Tibial nerve (tissue), 3 donors: ENCODE measurements around a stretch of chr3.

- PRO-cap, result no peak
- RAMPAGE, long total RNA, 3 experiments, result no peak in any of the 3 experiments
Measured at GRCh38 chr3:194852175-194852670, 166.5 kb downstream of the FAM43A start.

- PRO-cap, result no peak
- RAMPAGE, long total RNA, 3 experiments, result no peak in any of the 3 experiments
Measured at GRCh38 chr3:194870871-194871151, 185.1 kb downstream of the FAM43A start.

GRCh38 chr3:195070335-195070750 lies 200.6 kb downstream of the XXYLT1 start:
- PRO-cap, result no peak
- RAMPAGE, long total RNA, 3 experiments, result no peak in any of the 3 experiments

- PRO-cap, result no peak
- RAMPAGE, long total RNA, 3 experiments, result no peak in any of the 3 experiments
Measured at GRCh38 chr3:195087770-195088503, 183.0 kb downstream of the XXYLT1 start.

- PRO-cap, result no peak
- RAMPAGE, long total RNA, 3 experiments, result no peak in any of the 3 experiments
Measured at GRCh38 chr3:195154798-195155503, 116.0 kb downstream of the XXYLT1 start.

GRCh38 chr3:195179336-195179627 lies 91.7 kb downstream of the XXYLT1 start:
- PRO-cap, result no peak
- RAMPAGE, long total RNA, 3 experiments, result no peak in any of the 3 experiments

DNA sequence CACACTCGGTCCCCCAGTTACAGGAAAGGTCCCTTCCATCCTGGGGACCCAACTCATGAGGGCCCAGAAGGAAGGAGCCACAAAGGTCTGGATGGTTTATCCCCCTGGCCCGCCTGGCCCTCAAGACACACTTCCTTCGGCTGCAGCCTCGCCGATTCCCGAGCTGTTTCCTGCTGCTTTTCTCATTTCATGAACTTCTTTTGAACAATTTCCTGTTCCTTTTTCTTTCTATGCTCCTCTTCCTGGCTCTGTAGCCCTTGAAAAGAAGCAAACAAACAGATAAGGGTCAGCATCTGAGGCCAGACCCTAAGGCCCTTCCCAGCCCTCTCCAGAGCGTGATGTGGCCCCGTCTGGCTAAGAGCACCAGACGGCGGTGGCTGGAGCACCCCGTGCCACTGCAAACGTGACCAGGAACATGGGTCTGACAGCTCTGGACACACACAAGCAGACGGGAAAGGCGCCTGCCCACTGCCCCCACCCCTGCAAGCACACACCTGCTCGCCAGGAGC lies 90.6 kb downstream of the XXYLT1 start:
- PRO-cap, result no peak
- RAMPAGE, long total RNA, 3 experiments, result no peak in any of the 3 experiments

DNA sequence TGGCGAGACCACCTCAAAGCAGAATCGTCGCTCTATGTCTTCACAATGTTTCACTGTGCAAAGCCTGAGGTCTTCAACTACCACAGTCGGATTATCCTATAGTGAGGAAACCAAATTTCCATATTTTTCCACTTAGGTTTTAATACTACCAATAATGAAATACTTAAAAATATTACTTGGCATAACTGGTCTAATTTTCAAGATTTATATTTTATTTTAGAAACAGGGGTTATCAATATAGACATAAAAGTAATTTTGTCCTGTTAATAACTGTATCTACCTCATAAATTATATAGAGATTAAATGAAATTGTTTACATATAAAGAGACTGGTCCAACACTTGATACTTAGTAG lies 36.2 kb upstream of the XXYLT1 start:
- PRO-cap, result no peak
- RAMPAGE, long total RNA, 3 experiments, result no peak in any of the 3 experiments

GRCh38 chr3:195368403-195368686 lies 74.5 kb downstream of the ACAP2 start:
- PRO-cap, result no peak
- RAMPAGE, long total RNA, 3 experiments, result no peak in any of the 3 experiments

DNA sequence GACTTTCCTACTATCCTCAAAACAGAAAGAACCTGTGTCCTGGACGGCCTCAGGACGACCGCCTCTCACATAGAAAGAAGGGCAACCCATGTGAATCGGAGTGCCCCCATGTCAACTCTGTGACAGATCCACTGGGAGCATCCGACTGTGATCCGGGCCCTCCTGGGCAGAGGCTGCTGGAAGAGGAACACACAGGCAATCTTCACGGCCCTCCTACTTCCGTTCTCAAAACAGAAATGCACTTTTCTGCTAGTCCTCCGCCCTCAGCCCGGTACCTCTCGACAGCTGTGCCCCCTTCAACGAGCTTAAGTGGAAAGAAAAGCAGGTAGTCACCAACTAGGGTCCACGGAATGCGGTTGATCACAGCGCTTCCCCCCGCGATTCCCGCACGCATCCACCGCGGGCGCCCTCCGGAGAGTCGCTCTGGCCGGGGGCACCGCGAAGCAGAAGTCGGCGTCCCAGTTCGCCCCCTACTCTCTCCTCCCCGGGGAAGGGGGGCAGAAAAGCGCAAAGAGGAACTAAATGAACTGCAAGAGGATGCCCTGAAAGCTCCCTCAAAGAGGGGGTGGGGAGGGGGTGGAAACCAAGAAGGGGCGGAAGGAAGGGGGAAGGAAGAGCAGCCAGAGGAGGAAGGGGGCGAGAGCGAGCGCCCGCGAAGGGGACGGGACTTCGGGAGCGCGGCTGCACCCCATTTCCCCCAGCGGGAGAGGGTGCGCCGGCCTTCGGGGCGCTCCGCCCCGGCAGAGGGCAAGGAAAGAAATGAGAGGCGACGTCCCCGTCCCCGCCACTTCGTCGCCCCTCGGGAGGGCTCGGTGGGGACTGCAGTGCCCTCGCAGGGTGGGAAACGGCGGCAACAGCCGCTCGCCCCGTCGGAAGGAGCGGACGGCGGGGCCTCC lies 755 bp downstream of the ACAP2 start:
- PRO-cap, result unidirectional peak, plus-strand start at position 169 of the sequence; unidirectional peak, plus-strand start at position 586 of the sequence; unidirectional peak, plus-strand start at position 623 of the sequence
- RAMPAGE, long total RNA, 3 experiments, result no peak in any of the 3 experiments

DNA sequence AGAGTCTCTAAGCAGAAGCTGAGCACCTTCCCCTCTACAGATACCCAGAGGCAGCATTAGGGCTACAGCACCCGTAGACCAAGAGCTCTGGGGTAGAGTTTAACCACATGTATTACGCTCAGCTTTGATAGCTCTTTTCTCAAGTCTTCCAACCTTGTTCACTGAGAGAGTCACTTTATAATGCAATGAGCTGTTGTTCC lies 20.2 kb downstream of the APOD start:
- PRO-cap, result no peak
- RAMPAGE, long total RNA, 3 experiments, result no peak in any of the 3 experiments

DNA sequence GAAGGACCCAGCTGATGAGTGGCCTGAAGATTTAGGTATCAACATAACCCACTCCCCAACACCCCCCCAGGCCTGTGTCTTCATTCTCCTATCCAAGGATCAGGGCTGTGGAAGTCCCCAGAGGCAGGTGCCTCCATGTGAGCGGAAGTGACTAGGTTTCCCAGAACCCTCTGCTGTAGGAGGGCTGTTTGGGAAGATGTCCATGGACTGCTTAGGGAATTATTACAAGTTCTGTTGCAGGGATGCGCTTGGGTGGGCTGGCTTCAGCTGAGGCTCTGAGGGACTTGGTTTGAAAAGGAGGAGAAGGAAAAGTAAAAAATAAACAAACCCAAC lies 12.0 kb upstream of the APOD start:
- PRO-cap, result unidirectional peak, plus-strand start at position 227 of the sequence
- RAMPAGE, long total RNA, 3 experiments, result no peak in any of the 3 experiments

GRCh38 chr3:195615018-195615431 lies 31.3 kb upstream of the APOD start:
- PRO-cap, result no peak
- RAMPAGE, long total RNA, 3 experiments, result no peak in any of the 3 experiments

DNA sequence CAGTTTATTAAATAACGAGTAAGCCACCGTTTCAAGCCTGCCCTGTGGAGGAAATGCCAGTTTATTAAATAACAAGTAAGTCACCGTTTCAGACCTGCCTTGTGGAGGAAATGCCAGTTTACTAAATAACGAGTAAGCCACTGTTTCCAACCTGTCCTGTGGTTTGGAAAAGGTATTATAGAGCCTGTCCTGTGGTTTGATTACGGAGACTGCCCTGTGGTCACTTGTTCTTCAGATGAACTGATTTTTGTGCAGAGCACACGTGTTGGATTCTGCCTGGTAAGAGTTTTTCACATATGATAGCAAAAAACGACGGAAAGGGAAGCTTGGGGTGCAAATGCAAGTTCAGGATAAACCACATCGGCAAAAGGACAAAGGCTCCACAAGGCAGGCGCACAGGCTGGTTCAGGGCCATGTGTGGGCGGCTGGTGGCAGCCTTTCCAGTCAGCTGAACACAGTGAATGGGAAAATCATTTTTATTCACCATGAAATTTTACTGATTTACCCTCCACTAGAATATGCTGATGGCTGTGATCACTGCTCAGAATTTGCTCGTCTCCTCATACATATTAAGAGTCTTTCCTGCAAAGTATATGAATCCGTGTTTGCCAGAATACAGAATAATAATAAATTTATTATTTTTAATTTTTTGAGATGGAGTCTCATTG lies 38.5 kb upstream of the MUC20 start:
- PRO-cap, result no peak
- RAMPAGE, long total RNA, 3 experiments, result no peak in any of the 3 experiments

- PRO-cap, result no peak
- RAMPAGE, long total RNA, 3 experiments, result no peak in any of the 3 experiments
Measured at GRCh38 chr3:195696385-195697145, 24.2 kb upstream of the MUC20 start.

- PRO-cap, result no peak
- RAMPAGE, long total RNA, 3 experiments, result no peak in any of the 3 experiments
Measured at GRCh38 chr3:195713248-195713497, 7.6 kb upstream of the MUC20 start.

GRCh38 chr3:195715820-195716410 lies 4.9 kb upstream of the MUC20 start:
- PRO-cap, result no peak
- RAMPAGE, long total RNA, 3 experiments, result no peak in any of the 3 experiments

GRCh38 chr3:195877646-195878651 lies 30.4 kb downstream of the TNK2 start:
- PRO-cap, result no peak
- RAMPAGE, long total RNA, 3 experiments, result no peak in any of the 3 experiments

DNA sequence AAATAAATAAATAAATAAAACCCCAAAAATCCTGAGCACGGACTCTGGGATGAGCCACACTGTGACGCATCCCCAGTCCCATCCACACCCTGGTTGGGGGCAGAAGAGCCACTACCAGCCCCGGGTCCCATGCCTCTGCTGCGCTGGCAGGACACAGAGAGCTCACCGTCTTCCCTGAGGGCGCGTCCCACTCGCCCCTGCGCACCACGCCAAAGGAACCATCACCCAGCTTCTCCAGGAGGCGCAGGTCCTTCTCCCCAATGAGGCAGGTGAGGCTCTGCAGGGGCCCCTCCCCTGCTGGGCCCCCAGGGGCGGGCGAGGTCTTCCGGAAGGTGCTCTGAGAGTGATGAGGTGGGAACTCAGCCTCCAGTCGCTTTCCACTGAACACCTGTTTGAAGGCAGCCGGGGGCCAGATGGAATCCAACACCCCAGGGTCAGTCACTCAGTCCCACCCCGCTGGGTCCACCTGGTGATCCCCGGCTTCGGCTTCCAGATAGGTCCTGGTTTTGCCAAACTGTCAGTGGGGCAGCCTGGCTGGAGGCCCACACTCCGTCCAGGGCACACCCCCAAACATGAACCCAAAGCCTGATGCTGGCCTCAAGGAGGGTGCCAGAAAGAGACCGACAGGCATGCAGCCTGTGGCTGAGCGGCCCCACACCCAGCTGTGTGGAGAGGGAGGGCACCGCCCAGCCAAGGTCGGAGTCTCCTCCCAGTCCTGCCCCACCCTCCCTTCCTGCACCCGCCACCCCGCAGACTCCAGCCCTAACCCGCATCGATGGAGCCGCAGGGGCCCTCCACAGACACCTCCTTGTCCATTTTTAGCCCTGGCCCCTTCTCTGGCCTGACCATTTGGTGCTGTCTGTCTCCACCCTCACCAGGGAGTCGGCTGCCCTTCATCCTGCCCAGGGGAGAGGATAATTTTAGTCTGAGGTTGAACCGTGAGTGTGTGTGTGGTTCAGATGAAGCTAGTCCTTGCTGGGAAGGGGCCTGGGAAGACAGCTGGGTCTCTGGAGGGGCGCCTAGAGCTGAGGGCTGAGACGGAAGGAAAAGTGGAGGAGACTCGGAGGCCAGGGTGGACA lies 23.4 kb downstream of the TNK2 start:
- PRO-cap, result no peak
- RAMPAGE, long total RNA, 3 experiments, result no peak in any of the 3 experiments

DNA sequence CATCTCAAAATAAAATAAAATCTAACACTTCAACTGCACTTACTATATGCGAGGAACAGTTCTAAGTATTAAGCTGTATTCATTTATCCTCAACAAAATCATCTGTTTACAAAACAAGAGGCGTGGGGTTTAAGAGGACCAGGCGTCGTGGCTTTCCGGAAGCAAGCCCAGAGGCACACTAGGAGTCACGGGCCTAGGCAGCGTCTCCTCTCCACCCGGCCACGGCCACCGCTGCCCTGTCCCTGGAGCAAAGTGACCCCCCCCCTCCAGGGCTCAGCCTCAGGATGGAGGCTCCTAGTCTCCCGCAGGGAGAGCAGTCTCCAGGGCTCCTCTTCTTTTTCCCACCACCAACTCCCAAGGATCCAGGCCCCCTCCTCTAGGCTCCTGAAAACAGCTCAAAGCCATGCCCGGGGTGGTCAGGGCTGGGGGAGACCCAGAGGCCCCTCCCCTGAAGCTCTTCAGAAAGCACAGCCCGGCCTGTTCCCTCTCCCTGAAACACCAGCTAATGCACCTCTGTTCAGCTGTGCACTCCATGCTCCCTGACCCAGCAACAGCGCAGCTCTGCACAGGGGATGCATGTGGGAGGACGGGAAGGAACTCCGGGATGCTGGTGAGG lies 16.8 kb downstream of the TNK2 start:
- PRO-cap, result no peak
- RAMPAGE, long total RNA, 3 experiments, result no peak in any of the 3 experiments